Umbilical cord (tissue), 2 donors: ENCODE data around the genes THBS4 and RPS23.

- RAMPAGE, long total RNA: no peak
These were observed at the start of gene THBS4 for GRCh38 chr5:80035085-80035794. TSS of gene THBS4 (plus strand) at chr5:80035348.

- RAMPAGE, long total RNA: no peak
These were observed 35.0 kb downstream of the THBS4 start for GRCh38 chr5:80069937-80070843.

GRCh38 chr5:80076720-80077141 lies 41.6 kb downstream of the THBS4 start:
- RAMPAGE, long total RNA: no peak

- RAMPAGE, long total RNA: no peak
These were observed 43.8 kb downstream of the THBS4 start for GRCh38 chr5:80078846-80079416.

DNA sequence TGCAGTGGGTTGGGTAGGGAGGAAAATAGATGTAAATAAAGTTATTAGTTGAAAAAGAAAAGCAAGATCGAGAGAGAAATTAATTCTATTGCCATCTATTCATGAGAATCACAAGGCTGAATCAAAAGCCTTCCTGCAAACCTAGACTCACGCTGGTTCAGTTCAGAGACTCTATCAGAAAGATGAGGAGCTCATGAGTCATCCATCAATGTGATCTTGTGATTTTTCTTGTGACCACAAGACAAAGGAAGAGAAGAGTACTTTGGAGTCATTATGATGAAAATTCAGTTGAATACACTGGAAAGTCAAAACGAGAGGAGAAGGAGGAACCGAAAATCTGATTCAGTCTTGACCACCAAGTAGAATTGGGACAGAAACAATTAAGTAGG lies 90.7 kb downstream of the THBS4 start:
- RAMPAGE, long total RNA: no peak

- RAMPAGE, long total RNA: no peak
These were observed 72.2 kb downstream of the SERINC5 start for GRCh38 chr5:80183653-80184059.

DNA sequence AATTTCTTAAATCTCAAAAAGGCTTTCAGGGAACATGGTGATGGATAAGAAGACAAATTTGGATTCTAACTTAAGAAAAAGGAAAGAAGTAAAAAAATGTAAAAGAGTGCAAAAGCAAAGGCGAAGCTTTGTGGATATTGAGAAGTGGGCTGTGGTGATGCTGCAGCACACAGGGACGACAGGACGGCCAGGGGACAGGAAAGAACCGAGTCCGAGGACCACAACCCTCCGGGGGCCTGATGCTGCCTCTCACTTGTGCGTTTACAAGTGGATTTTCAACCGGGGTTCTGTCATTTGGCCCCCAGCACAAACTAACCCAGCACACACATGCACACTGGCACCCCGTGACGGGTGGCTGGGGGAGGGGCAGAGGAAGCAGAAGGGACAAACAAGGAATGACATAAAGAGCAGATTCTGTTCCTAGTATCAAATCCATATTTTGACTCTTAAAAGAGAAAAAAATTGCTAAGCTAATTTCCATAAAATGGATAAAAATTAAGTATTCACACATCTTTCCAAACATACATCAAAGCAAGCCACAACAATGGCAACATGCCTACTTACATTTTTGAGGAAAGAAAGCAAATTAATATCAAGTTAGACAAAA lies 18.3 kb upstream of the ZFYVE16 start:
- RAMPAGE, long total RNA: no peak

- RAMPAGE, long total RNA: no peak
These were observed 974 bp upstream of the ZFYVE16 start for GRCh38 chr5:80406834-80407346.

- RAMPAGE, long total RNA: no peak
These were observed 1.1 kb downstream of the ANKRD34B start for GRCh38 chr5:80568926-80569413.

DNA sequence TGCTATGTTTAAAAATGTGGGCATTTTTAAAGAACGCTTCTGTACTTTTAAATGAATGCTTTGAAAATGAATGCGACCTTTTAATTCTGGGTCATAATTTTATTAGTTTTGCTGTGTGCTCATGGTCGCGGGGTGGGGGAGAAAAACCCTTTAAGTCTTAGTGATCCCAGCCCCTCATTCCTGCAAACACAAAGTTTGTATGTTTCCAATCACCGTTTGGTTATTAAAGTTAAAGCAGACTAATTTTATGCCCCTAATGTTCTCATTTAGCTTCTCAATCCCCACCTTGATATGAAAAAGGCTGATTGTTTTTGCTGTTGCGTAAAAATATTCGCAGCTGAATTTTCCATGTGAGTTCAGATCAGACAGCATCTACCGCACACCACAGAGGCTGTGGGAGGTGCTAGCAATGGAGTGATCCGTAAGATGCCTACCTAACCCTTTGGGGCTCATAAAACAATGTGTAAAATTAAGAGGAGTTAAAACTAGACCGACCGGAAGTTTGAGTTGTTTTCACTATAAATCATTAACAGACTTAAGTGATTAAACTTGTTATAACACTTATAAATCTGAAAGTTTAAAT lies 1.6 kb downstream of the RASGRF2 start:
- RAMPAGE, long total RNA: no peak

DNA sequence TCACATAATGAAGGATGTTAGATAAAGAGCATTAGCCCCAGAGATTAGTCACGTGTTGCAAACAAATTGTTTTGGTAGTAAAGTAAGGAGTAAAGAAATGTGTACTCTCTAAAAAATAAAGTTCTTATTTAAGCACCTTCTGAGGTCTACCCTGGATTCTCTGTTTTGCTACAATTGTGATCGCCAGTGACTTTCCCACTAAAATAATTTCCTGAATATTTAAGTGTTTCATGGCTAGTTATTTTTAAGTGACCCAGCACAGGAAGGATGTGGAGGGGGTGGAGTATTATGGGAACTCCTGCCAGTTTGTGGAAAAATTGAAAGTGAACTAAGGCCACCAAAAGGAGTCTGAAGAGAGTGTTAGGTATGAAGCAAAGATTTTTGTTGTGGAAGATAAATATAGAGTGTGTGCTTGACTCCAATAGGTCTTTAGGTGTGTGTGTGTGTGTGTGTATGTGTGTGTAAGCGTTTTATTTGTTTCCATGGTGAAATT lies 25.4 kb downstream of the RASGRF2 start:
- RAMPAGE, long total RNA: no peak

DNA sequence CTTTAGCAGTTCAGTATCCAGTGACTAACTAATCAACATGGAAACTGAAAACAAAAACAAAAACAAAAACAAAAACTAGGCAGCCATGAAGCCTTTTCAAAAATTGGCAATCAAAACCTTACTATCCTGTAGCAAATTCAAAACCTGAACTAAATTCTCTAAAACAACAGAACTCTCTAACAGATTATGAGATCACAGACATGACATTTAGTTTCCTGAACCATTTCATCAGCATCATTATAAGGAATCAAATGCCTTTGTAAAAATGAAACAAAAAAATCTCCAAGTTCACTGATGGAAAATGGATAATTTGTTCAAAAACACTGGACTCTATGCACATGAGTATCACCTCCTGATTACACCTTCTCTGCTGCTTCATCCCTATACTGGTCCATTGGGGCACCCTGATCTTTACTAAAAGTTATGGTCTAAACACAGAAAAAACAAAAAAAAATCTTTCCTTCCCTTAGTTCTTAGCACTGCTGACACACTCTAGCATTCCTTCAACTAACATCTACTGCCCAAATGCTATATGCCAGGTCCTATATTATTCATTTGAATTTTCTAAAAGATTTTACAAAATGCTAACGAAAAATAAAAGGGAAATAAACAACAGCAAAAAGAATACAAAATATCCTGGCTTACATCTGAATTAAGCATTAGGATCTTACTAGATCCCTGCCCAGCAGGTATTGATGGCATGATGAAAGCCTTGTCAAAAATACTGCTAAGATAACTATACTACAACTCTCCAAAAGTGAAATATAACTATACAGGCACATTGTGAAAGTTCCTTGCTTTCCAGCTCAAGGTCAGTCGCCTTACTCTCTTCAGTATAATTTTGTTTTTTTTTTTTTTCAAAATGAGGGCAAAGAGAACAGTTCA lies 29.1 kb downstream of the SSBP2 start:
- RAMPAGE, long total RNA: no peak

- RAMPAGE, long total RNA: no peak
These were observed 27.1 kb downstream of the SSBP2 start for GRCh38 chr5:81723861-81724165.

DNA sequence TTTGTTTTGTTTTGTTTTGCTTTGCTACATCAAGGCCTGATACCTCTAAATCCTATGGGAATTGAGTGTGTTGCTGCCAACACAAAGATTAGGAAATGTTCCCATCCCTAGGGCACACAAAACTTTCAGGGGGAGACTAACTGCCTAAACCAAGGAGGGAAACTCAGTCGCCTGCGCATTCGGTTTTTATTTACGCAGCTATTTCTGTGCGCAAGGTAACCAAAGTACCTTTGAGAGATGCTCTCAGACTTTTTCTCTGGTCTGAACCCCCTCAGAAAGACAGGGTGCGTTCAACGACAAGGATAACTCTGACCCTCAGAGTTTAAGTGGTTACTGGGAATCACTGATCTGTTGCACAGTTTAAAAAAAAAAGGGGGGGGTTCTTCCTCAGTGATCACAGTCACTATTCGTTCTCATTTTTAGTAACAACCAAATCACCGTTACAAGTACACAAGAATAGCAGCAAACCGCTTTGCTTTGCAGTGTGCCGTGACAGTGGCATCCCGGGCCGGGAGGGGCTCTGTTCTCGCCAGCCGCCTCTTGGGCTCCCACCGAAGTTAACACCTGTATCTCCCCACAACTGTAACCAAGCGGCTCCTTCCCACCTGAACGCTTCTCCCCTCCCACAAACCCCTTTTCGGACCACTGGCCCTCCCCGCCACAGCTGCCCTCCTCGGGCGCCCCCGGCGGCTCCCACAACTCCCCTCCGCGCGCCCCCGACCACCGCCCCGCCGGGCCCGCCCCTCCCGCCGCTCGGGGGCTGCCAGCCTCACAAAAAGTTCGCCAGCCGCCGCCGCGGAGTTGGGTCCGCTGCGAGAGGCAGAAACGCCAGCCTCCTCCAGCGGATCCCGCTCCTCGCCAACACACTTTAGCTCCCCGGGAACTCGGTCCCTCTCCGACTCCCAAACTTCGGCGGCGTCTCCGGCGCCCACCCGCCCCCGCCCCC lies 1.3 kb downstream of the SSBP2 start:
- RAMPAGE, long total RNA: no peak

GRCh38 chr5:81842778-81843351 lies 92.0 kb upstream of the SSBP2 start:
- RAMPAGE, long total RNA: no peak

DNA sequence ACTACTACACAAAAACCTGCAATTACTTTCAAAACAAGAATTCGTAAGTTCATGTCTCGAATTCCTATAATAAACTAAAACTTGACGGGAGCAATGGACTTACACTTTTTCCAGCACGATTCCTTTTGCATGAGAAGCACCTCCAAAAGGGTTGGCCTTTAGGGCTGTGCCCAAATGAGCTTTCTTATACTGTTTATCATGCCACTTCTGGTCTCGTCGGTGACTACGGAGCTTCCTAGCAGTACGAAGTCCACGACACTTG lies 633 bp downstream of the RPS23 start:
- RAMPAGE, long total RNA: no peak

DNA sequence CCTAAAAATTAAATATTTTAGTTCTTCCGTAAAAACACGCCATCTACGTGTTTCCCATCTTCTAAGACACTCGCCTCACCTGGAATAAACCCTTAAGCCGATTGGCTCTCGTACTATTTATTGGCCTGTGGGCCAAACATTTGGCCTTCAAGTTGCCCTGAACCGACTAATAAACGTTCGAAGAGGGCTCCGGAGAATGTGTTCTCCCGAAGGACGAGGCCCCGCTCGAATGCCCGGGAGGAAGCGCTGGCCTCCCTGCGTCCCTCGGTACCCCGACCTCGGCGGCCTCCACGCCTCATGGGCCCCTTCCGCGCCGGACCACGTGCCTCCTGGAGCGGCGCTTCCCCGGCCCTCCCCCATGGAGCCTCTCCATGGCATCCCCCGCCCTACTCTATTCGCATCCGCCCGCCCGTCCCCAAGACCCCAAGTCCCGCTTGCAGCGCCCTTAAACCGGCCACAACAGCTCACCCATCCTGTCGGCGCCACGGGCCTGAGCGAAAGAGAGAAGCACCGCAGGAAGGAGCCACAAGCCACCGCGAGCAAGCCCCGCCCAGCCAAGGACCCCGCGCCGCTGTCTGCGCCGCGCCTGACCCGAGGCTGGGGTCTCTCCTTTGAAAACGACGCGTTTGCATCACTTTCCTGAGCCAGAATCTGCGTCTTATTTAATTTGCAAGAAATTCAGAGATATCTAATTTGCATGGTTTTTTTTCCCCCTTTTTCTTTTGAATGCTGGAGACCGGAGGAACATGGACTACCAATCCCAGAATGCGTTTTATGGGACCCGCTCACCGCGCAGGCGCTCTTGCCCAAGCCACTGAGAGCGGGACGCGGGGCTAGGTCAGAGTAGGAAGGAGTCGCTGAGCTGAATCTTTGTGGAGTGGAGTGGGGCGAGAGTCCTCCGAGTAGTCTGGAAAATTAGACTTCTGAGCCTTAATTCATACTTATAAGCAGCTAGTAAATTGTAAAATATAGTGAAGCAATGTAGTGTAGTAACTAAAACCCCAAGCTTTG lies at the start of gene RPS23:
RPS23 (minus strand) TSS at position 503 of the 1,011 bp plus-strand sequence.
- RAMPAGE, long total RNA: start-site peak on the minus strand centred at position 522 of the sequence, 62 bp wide, 13,897 and 1,730 reads in 2 replicates

- RAMPAGE, long total RNA: no peak
These were observed 69.2 kb upstream of the RPS23 start for GRCh38 chr5:82347119-82348037.

GRCh38 chr5:82365502-82366310 lies 87.6 kb upstream of the RPS23 start:
- RAMPAGE, long total RNA: no peak

GRCh38 chr5:82623142-82623765 lies 345.1 kb upstream of the RPS23 start:
- RAMPAGE, long total RNA: no peak